ENCODE results near the gene VWA7.

- PRO-cap, 3 experiments: no peak in any of the 3 experiments
- RAMPAGE, long total RNA: no peak
- RRBS, 2 experiments: 83 to 93% methylated on average over 6 to 7 of the region's 29 CpGs
Observed at GRCh38 chr6:31627092-31628282, 7.0 kb downstream of the PRRC2A start.

GRCh38 chr6:31637685-31638707 lies 14.5 kb downstream of the BAG6 start:
- PRO-cap, 3 experiments: no peak in any of the 3 experiments
- RAMPAGE, long total RNA: no peak
- RRBS, 2 experiments: no CpG with 5 or more reads among the region's 10 CpGs

DNA sequence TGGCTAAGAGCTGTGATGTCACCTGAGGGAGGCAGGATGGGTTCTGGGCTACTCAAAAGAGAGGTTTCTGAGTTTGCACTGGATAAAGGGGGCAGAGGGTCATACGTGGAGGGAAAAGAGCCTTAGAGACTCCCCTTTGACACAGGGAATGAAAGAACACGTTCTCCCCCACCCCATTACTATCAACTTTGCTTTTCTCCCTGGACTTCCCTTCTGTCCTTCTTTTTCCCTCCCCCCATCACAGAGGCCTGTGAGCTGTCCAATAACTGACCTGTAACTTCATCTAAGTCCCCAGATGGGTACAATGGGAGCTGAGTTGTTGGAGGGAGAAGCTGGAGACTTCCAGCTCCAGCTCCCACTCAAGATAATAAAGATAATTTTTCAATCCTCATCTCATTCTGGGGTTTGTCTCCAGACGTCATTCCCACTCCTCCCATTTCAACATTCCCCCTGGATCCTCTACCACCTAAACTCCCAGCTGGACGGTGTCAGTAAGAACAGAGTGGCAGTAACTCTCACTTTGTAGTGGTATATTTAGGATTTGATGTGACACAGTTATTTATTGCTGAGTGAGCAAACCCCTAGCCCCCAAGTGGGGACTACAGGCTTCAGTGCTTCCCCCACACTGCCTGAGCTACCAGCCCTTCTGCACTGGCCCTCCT lies 2.3 kb downstream of the APOM start:
- PRO-cap, 3 experiments: no peak in any of the 3 experiments
- RAMPAGE, long total RNA: no peak
- RRBS, 2 experiments: no CpG with 5 or more reads among the region's 4 CpGs

GRCh38 chr6:31661595-31661874 lies 957 bp upstream of the C6orf47 start:
- PRO-cap, 3 experiments: no peak in any of the 3 experiments
- RAMPAGE, long total RNA: no peak
- RRBS, 2 experiments: no CpG with 5 or more reads among the region's 3 CpGs

- PRO-cap, 3 experiments: peak in 2 of 3 experiments; most common plus-strand start chr6:31738139 (in 1); most common minus-strand start chr6:31738031 (in 2)
- RAMPAGE, long total RNA: no peak
- RRBS, 2 experiments: no CpG with 5 or more reads among the region's 9 CpGs
Observed at GRCh38 chr6:31737393-31738321, 1.3 kb upstream of the CLIC1 start.

GRCh38 chr6:31739223-31739808 lies 489 bp upstream of the MSH5 start:
- PRO-cap, 3 experiments: peak in 2 of 3 experiments; most common minus-strand start chr6:31739755 (in 1)
- RAMPAGE, long total RNA: no peak
- RRBS, 2 experiments: 0% methylated on average over 2 of the region's 17 CpGs; no CpG with 5 or more reads in 1 of the 2 experiments

DNA sequence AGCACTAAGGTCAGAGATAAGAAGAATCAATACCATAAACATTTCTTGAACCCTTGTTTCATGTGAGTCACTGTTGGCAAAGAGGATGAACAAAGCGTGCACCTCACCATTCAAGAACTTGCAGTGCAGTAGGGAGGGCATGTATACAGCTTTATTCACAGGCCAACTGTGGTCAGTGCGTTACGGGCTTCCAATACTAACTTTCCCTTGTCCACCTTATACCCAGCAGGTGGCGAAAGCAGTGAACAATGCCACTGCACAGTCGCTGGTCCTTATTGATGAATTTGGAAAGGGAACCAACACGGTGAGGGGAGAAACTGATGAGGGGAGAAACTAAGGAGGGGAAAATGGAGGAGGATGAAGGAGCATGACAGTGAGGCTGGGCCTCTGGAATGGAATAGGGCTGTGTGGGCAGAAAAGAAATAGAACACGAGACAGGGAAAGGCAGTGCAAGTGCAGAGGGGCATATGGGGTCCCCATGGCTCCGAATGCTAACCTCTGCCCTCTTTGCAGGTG lies 1.4 kb upstream of the SAPCD1 start:
- PRO-cap, 3 experiments: no peak in any of the 3 experiments
- RAMPAGE, long total RNA: no peak
- RRBS, 2 experiments: no CpG with 5 or more reads among the region's 8 CpGs

GRCh38 chr6:31763942-31764883 lies 1.8 kb downstream of the SAPCD1 start:
- PRO-cap, 3 experiments: no peak in any of the 3 experiments
- RAMPAGE, long total RNA: no peak
- RRBS, 2 experiments: no CpG with 5 or more reads among the region's 9 CpGs

GRCh38 chr6:31776491-31777659 lies at the start of gene VWA7:
TSS of gene VWA7 (minus strand) at chr6:31777328.
- PRO-cap, 3 experiments: peak in 2 of 3 experiments; most common plus-strand start chr6:31777196 (in 1); most common minus-strand start chr6:31777094 (in 2)
- RAMPAGE, long total RNA: no peak
- RRBS, 2 experiments: 12 to 14% methylated on average over 5 of the region's 29 CpGs

- PRO-cap, 3 experiments: peak in 3 of 3 experiments; most common plus-strand start chr6:31834916 (in 2); most common minus-strand start chr6:31835191 (in 1)
- RAMPAGE, long total RNA: no peak
- RRBS, 2 experiments: 1% methylated on average over 7 of the region's 51 CpGs; no CpG with 5 or more reads in 1 of the 2 experiments
Observed at GRCh38 chr6:31834754-31835732, 7.5 kb downstream of the HSPA1B start.

- PRO-cap, 3 experiments: no peak in any of the 3 experiments
- RAMPAGE, long total RNA: no peak
- RRBS, 2 experiments: 35 to 38% methylated on average over 3 of the region's 28 CpGs
Observed at GRCh38 chr6:31870407-31871688, 7.9 kb downstream of the SLC44A4 start.

GRCh38 chr6:31896918-31897476 lies 501 bp downstream of the EHMT2 start:
- PRO-cap, 3 experiments: no peak in any of the 3 experiments
- RAMPAGE, long total RNA: no peak
- RRBS, 2 experiments: 2% methylated on average over 28 of the region's 43 CpGs

DNA sequence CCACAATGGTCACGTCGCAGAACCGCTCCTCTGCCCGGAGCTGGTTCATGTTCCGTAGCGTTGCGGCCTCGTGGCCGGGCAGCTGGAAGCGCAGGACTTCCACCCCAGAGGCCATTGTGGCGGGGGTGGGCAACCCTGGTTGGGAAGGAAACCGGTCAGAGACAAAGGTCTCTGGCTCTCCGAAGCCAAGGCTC lies 798 bp downstream of the ZBTB12 start:
- PRO-cap, 3 experiments: peak in 1 of 3 experiments; most common plus-strand start position 57 of the sequence (in 1)
- RAMPAGE, long total RNA: no peak
- RRBS, 2 experiments: 5 to 6% methylated on average over 10 of the region's 13 CpGs

DNA sequence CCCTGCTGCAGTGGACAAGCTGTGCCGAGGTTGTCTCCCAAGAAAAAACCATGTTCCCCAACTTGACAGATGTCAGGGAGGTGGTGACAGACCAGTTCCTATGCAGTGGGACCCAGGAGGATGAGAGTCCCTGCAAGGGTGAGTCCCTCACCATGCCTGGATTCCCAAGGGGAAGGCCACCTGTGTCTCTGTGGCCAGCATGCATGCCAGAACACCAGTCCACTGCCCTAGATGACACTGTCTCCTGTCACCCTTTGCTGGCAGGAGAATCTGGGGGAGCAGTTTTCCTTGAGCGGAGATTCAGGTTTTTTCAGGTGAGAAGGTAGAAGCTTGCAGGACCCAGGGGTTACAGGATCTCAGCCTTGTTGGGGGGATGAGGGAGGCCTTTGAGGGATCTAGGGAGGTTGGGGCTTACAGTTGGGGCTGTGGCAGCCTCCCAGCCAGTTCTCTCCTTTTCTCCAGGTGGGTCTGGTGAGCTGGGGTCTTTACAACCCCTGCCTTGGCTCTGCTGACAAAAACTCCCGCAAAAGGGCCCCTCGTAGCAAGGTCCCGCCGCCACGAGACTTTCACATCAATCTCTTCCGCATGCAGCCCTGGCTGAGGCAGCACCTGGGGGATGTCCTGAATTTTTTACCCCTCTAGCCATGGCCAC lies 1.1 kb upstream of the CFB start:
- PRO-cap, 3 experiments: no peak in any of the 3 experiments
- RAMPAGE, long total RNA: no peak
- RRBS, 2 experiments: no CpG with 5 or more reads among the region's 8 CpGs

DNA sequence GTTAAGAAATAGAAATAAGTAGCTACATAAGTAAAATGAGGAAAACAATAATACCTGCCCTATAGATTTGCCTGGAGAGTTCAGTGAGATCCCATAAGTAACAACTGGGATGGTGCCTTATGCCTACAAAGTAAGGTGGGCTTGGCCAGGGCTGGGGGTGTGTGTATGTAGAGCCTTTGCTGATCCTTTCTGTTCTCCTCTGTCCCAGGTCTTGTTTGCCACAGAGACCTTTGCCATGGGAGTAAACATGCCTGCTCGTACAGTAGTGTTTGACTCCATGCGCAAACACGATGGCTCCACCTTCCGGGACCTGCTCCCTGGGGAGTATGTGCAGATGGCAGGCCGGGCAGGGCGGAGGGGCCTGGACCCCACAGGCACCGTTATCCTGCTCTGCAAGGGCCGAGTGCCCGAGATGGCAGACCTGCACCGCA lies 6.3 kb downstream of the DXO start:
- PRO-cap, 3 experiments: no peak in any of the 3 experiments
- RAMPAGE, long total RNA: no peak
- RRBS, 2 experiments: no CpG with 5 or more reads among the region's 10 CpGs

DNA sequence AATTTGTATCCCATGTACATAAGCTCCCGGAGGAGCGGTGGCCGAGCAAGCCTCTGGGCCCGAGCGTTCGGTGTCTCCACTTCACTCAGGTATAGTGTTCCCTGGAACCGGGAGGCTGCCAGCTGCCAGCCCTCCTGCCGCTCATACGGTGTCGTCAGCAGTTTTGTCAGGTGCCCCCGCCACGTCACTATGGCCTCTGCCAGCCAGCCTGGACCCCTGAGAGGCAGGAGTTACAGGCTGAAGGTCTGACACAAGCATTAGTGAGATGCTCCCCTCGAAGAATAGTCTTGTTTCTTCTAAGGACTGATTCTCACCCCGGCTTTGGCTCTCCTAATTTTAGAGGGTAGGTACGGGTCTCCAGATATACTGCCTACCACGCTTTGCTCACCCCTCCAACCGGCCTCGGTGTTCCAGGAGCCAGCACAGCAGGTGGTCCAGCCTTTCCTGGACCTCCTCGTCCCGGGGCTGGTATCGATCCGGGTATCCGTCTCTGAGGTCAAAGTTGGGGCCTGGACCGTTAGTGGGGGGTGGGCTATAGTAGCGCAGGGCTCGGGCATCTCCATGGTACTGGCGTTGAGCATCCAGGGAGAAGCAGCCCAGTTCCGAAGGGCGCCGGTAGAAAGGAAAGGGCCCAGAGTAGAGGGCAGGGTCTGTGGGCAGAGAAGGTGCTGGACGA lies 868 bp downstream of the DXO start:
- PRO-cap, 3 experiments: peak in 1 of 3 experiments; most common plus-strand start position 226 of the sequence (in 1)
- RAMPAGE, long total RNA: no peak
- RRBS, 2 experiments: 30 to 31% methylated on average over 12 to 17 of the region's 31 CpGs

GRCh38 chr6:32064668-32065230 lies 26.5 kb downstream of the CYP21A2 start:
- PRO-cap, 3 experiments: no peak in any of the 3 experiments
- RAMPAGE, long total RNA: no peak
- RRBS, 2 experiments: no CpG with 5 or more reads among the region's 17 CpGs

GRCh38 chr6:32110554-32111085 lies 1.5 kb upstream of the TNXB start:
- PRO-cap, 3 experiments: peak in 2 of 3 experiments; most common plus-strand start chr6:32110953 (in 2); most common minus-strand start chr6:32110757 (in 1)
- RAMPAGE, long total RNA: no peak
- RRBS, 2 experiments: no CpG with 5 or more reads among the region's 8 CpGs

DNA sequence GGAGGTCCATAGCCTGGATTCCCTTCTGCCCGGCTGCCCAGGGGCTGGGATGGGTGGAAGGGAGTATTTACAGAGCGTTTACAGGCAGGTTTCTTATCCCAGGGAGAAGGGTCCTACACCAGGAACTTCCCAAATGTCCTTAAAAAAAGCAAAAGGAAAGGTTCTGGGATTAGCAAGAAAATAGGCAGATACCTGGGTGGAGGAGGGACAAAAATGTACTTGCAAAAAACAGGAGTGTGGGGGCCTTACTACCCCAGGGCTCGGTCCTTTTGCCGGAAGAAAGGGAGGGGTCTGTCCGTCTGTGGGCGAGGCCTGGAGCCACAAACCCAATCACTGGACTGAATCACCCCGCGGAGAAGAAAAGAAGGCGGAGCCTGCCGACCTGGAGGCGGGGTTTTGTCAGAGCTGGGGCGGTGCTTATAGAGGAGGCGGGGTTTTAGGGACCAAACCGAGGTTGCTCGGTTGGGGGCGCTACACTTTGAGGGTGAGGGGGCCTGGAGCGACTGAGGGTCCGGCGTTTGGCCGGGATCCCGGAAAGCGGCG lies 3.2 kb downstream of the PRRT1 start:
- PRO-cap, 3 experiments: no peak in any of the 3 experiments
- RAMPAGE, long total RNA: no peak
- RRBS, 2 experiments: no CpG with 5 or more reads among the region's 23 CpGs

DNA sequence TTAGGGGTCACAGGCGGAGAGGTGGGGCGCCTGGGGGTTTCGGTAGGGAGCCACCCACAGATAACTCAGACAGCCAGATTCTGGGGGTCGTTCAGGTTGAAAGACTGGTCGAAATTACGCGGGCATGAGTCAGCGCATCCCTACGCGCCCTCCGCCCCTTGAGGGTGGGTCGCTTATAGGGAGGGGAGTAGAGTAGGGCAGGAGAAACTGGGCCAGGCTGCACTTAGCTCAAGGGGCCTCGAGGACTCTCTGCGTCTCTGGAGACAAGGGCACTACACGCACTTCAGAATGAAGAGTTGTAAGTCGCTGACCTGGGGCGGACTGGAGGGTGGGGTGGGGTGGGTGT lies 629 bp upstream of the PPT2 start:
- PRO-cap, 3 experiments: peak in 1 of 3 experiments; most common plus-strand start position 190 of the sequence (in 1); most common minus-strand start position 177 of the sequence (in 1)
- RAMPAGE, long total RNA: no peak
- RRBS, 2 experiments: no CpG with 5 or more reads among the region's 17 CpGs

Data from skeletal muscle tissue (tissue), 7 donors.